Left cardiac atrium (tissue), 1 donor: ENCODE measurements around a stretch of chr1.

GRCh38 chr1:225415282-225415983 is 12.4 kb downstream of the LBR start:
- PRO-cap: no peak

GRCh38 chr1:225441791-225442209 is 14.0 kb upstream of the LBR start:
- PRO-cap: no peak

- PRO-cap: no peak
These were observed 21.4 kb upstream of the LBR start for GRCh38 chr1:225449113-225449819.

DNA sequence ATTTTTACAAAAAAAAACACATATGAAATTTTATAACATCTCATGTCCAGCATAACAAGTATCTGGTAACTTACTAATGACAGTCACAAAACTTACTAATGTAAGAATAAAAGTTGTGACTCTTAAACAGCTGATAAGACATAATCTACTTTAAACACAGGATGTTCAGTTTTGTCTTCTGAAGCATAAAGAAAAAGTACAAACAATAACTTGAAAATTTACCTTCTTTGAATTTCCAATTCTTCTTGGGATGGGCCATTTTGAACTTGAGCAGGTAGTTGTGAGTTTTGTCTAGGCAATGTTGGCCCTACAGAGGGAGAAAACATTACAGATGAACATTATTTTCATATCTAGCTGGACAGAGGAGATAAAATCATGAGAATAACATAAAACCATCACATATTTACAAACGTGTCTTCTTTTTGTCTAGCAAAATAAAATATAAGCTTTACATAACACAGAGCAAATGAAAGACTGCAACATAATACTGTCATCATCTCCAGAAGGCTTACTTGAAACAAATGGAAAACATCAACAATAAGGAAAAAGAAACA is 102.6 kb upstream of the LBR start:
- PRO-cap: no peak

- PRO-cap: no peak
These were observed 98.1 kb downstream of the ENAH start for GRCh38 chr1:225554829-225555238.

- PRO-cap: no peak
These were observed 77.3 kb downstream of the ENAH start for GRCh38 chr1:225575470-225576129.

GRCh38 chr1:225640487-225640891 is 12.4 kb downstream of the ENAH start:
- PRO-cap: no peak

DNA sequence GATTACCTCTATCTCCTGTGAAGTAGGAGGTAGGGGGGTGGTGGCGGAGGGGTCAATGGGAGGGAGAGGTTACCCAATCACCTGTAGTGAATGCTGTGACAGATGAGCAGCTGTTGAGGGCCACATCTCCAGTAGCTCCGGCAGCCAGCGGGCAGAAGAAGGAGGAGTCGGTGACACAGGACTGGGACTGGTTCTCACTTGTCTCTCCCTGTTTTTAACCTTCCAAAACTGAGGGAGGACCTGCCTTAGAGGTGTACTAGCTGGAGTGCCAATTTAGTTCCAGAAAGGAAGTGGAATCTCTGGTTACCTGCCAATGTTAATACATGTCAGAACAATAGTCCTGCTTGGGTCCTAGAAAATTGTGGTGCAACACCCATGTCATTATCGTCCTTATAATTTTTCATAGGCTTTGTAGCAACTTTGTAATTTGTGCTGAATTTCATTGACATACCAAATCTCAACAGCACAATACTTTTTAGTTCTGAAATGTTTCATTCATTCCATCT is 56.2 kb upstream of the ENAH start:
- PRO-cap: no peak

DNA sequence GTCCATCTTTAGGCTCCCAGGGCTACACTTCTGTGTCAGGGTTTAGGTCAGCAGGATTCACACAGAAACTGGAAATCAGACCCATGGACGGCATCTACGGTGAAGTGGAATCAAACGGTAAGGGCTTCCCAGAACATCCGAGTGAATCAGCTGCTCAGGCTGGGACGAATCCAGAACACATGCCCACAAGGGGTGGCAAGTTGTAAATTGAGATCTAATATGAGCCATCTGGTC is 10.8 kb upstream of the SRP9 start:
- PRO-cap: no peak

GRCh38 chr1:225767136-225767486 is 10.5 kb upstream of the SRP9 start:
- PRO-cap: no peak

DNA sequence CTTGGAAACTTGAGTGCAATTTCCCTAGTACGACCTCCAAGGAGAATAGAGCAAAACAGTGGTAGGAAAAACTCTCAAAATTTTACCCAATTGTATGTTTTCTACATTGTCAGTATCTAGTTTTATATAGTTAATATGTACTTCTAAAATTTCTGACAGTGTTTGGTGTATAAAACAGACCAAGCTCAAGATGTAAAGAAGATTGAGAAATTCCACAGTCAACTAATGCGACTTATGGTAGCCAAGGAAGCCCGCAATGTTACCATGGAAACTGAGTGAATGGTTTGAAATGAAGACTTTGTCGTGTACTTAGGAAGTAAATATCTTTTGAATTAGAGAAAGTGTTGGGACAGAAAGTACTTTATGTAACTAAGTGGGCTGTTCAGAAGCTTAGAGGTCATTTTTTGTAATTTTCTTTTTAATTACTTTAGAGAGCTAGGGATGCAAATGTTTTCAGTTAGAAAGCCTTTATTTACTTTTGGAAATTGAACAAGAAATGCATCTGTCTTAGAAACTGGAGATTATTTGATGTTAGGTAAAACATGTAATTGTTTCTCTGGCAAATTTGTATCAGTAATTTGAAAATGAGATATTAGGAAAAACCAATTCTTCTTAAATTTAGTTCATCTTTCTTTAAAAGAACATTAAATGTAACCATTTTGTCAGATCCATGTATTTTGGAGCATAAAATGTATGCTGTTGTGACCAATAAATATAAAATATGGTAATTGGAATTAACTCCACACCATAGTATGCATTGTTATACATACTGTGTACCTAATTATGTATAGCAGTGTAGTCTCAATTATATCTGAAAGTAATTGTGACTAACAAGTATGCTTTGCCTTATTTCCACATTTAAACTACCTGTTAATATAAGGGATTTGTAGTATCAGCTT is 11.7 kb downstream of the SRP9 start:
- PRO-cap: no peak

DNA sequence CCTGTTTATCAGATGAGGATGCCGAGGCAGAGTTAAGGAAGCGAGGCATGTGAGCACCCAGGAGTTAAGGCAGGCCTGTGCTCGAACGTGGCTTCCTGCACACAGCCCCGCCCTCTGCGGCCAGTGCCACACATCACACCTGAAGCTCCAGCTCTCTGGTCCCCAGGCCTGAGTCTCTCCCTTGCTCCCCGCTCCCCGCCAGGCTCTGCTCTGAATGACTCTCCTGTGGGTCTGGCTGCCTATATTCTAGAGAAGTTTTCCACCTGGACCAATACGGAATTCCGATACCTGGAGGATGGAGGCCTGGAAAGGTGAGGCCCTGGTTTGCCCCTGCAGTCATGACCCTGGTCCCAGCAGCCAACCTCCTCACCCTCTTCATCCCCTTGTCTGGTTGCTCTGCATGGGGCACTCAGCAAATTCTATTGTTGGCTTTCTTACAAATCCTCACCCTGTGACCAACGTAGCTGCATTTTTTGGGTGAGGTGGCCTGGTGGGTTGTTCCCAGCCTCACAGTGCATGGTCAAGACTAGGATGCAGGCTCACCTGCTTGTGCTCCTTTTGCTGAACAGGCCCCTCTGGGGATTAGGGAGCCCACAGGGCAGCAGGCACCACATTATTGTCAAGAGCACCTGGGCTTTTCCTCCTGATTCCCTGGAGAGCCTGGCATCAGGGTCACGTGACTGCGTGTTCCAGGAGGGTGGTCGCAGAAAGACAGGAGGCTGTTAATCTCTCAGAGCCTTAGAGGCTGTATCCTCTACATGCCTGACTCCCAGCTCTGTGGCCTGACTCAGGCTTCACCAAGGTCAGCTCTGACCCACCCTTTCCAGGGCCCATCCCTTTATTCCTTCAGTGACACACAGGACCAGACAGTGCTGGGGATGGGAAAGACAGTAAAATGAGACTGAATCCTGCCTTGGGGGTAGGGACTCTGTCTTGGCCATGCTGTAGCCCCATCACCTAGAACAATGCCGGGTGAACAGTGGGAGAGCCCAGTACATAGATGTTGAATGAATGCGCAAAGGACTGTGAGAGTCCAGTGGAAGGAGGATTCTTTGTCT is 32.6 kb downstream of the EPHX1 start:
- PRO-cap: no peak

DNA sequence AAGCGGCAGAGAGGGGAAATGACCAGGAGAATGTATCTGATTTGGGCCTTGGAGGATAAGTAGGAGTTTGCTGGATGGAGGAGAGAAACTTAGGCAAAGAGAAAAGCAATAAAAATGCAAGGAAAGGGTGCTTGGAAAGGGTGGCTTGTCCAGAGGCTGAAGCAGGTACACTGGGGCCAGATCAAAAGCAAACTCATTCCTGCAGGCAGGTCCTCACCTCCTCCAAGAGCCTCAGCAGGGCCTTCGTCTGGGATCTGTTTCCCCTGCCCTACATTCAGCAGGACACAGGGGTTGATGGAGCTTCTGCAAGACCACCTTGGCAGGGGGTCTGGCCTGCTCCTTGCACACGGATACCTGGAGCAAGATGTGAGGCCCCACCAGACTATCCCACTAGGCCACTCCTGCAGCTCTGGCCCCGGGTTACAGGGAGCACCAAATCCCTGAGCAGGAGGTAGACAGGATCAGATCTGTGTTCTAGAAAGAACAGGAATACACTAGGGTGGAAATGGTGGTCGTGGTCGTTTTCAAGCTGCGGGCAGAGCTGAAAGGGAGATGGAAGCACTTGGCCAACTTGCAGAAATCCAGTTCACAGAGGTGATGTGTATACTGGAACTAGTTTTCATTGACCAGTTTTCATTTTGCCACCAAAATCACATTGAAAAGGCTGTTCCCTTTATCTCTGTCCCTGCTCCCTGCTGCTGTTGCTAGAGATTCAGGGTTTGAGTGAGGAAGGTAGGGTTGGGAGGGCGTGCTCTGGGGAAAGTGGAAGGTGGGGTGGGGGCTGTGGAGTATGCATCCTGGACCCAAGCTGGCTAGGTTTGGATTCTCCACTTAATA is 33.5 kb downstream of the EPHX1 start:
- PRO-cap: no peak

DNA sequence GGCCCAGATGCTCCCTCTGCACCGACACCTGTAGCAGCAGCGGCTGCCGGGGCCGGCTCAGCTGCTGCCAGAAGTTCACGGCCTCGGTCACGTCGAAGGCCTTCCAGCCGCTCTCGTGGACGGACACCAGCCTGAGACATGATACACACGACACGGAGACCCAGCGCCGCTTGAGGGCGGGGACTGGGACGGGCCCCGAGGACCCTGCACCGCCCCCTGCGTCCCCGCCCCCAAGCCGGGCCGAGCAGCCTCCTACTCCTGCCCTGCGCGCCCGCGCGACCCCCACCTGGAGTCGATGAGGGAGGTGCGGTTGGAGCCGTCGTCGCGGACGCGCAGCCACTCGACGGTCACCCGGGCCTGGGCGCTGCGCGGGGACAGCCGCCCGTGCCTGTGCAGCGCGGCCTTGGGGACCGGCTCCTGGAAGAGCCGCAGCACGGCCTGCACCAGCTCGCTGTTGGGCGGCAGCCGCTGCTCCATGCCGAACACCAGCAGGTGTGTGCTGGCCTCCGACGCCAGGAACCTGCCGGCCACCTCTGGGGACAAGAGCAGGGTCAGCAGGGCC is 1.5 kb downstream of the LEFTY2 start:
- PRO-cap: no peak

GRCh38 chr1:225951020-225951463 is 10.0 kb upstream of the LEFTY2 start:
- PRO-cap: no peak

DNA sequence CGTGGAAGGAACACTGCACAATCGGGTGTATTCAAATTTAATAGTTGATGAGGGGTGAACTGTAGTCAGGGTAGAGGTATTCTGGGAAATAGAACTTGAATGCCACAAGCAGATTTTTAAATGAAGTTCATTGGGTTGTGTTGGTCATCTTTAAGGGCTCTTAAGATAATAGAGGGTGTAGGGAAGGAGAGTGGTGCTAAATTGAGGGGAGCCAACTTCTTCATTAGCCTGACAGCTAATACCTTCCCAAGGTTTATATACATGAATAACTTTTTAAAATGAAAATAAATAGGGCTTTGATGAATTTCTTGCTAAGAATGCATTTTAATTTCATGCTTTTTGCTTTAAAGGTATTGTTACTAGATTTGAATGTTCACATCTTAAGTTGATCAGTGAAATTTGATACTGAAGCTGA is 2.6 kb downstream of the H3-3A start:
- PRO-cap: no peak

DNA sequence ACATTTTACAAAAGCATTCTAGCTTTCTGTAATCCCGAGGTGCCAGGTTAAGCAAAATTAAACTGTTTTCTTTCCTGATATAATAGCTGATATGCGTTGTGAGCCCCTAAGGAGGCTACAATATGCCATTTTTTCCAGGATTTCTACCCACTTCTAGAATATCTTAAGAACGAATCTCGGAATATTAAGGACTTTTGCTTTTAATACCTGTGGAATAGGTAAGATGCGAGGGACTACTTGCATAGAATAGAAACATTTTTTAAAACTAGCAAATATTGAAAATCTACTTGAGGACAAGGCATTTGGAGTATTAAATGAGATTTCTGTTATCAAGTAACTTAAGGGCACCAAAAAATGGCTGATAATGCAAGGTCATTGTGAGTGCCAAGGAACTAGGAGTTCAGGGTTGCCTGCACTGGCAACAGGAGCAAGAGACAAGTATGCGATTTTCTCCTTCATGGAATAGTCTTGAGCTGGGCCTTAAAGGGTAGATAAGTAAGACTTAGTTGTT is 6.0 kb downstream of the H3-3A start:
- PRO-cap: no peak

DNA sequence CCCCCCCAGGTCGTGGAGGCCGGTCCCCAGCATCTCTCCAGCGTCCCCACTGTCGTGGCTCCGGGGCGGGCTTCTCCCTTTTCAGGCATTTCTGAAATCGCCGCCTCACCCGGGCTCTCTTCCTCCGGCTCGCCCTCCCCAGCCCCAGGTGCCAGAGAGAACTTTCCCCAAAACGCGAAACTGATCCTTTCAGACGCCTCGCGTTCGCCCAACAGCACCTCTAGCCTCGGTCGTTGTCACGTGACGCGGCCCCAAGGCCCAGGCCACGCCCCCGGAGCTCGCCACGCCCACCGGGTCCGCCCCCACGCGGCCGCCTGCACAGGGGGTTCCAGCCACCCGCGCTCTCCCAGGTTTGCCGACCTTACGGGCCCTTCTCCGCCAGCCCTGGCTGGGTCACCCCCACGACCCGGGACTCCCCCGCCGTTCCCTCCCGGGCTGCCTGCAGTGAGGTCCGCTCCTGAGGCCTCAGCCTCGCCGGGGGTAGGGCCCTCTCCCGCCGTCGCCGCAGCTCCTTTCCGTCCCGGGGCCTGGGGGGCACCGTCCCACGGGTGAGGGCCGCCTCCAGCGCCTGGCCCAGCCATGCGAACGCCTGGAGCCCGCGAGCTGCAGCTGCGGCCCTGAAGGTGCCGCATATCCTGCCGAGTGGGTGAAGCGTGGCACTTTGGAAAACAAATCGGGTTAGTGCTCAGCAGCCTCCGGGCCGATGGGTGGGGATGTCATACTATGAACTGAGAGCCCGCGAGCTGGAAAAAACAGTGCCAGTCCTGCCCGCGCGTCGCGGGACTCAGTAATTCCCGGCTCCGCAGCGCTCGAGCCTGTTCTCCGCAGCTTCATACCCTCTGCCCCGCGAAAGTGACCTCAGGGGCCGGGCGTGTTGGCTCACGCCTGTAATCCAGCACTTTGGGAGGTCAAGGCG is 21.0 kb downstream of the H3-3A start:
- PRO-cap: bidirectional peak, plus-strand start at position 319 of the sequence, minus-strand start at position 235 of the sequence

GRCh38 chr1:226100433-226101472 is 38.2 kb downstream of the H3-3A start:
- PRO-cap: no peak

DNA sequence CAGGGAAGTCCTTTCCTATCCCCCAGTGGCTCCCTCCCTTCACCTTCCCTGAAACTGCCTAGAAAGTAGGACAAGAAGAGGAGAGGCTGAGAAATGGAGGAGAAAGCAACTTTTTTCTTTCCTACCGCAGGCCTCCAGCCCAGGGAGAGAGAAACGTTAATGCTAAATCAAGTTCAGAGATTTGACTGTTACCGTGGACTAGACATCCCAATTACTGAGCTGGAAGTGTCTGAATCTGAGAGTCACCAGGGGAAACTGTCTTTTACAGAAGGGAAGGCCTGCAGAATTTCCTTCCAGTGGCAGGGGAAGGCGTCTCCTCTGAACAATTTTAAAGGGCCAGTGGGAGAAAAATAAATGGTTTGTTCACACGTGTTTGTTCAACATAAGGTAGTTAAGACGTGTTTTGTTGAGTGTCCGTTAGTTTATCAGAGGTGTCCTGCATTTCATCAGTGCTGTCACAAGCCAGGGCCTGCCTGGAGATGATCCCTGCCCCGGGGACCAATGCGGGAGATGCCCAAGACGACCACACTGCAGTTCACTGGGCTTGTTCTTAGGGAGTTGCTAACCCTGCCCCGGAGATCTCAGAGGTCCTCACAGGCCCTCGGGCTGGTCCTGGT is 44.6 kb upstream of the LIN9 start:
- PRO-cap: no peak